Hepatocyte (in vitro differentiated cells and primary cell): ENCODE data around the genes SRY and CDY2A.

DNA sequence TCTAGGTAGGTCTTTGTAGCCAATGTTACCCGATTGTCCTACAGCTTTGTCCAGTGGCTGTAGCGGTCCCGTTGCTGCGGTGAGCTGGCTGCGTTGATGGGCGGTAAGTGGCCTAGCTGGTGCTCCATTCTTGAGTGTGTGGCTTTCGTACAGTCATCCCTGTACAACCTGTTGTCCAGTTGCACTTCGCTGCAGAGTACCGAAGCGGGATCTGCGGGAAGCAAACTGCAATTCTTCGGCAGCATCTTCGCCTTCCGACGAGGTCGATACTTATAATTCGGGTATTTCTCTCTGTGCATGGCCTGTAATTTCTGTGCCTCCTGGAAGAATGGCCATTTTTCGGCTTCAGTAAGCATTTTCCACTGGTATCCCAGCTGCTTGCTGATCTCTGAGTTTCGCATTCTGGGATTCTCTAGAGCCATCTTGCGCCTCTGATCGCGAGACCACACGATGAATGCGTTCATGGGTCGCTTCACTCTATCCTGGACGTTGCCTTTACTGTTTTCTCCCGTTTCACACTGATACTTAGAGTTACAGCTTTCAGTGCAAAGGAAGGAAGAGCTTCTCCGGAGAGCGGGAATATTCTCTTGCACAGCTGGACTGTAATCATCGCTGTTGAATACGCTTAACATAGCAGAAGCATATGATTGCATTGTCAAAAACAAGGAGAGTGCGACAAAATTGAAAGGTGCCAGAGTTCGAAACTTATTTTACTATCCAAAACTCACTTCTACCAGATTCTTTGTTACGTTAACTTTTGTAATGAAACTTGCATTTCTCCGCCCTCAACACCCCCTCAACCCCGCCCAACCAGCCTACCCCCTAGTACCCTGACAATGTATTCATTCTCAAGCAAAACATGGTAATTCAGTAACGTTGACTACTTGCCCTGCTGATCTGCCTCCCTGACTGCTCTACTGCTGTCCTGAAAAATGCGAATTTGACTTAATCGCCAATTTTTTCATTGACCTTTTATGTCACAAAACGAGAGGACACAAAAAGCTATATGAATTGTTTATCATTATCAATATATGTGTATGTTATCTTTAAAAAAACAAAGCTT is at the start of gene SRY:
Gene SRY (minus strand): TSS at position 732 of the 1,063 bp plus-strand sequence.
- RAMPAGE, long total RNA = no peak
- RRBS = no CpG with 5 or more reads among the region's 40 CpGs

- RAMPAGE, long total RNA = no peak
- RRBS = no CpG with 5 or more reads among the region's 19 CpGs
Observed at GRCh38 chrY:6908942-6909673, 1.4 kb upstream of the TBL1Y start.

GRCh38 chrY:7279370-7279923 is 367.9 kb upstream of the AMELY start:
- RAMPAGE, long total RNA = no peak
- RRBS = no CpG with 5 or more reads among the region's 6 CpGs

DNA sequence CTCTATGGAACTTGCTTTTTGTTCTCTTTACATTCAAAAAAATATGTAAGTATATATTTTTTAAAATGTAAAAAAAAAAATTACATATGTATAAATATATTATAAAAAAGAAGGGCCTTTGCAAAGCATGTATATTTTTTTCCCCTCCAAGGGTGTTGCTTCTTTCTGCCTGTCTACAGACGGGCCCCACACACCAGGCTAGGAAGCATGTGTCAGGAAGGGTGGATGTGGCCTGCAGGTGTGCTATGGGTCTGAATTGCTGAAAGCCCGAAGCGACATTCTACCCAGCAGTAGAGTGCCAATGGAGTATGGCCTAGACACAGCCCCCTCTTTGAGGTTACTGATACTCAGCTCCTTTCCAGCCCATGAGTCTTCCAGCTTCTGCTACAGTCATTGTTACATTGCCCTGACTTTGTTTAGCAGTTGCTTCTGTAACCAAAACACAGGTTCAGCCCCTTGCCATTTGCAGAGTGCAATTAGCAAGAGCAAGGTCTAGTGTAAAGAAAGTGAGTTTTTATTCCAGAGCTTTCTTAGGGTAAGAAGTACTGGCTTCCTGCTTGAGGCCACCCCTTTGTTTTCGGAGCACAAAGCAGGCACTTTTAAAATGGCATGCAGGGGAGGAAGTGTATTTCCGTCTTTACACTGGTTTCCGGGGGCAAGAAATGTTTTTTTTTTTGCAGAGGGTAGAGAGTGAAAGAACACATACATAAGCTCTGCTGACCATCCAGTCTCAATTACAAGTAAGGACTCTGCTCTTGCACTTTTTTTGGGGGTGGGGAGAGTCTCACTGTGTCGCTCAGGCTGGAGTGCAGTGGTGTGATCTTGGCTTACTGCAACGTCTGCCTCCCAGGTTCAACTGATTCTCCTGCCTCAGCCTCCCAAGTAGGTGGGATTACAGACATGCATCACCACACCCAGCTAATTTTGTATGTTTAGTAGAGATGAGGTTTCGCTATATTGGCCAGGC is 428.0 kb upstream of the AMELY start:
- RAMPAGE, long total RNA = no peak
- RRBS = no CpG with 5 or more reads among the region's 9 CpGs

- RAMPAGE, long total RNA = no peak
- RRBS = 1% methylated on average over 9 of the region's 87 CpGs
Observed at GRCh38 chrY:12420821-12421937, 279.9 kb upstream of the USP9Y start.

DNA sequence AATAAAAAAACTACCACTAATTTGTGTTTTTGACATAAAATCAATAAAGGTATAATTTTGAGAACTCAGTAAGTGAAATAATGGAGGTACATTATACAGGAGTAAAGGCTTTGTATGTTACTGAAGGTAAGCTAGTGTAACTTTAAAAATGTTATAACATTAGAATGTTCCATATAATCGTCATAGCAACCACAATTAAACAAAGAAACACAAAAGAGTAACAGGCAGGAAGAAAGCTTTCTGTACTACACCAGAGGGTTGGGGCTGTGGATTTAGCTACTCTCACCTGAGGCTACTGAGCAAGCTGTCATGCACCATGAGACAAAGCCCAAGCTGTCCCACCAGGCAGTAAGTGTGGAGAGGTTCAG is at the start of gene CDY2A:
Gene CDY2A (plus strand): TSS at position 218 of the 368 bp plus-strand sequence.
- RAMPAGE, long total RNA = no peak
- RRBS = no CpG with 5 or more reads among the region's 1 CpG

- RAMPAGE, long total RNA = no peak
- RRBS = 13% methylated on average over 20 of the region's 57 CpGs
Observed at GRCh38 chrY:18992419-18993092, 219.0 kb upstream of the HSFY2 start.

- RAMPAGE, long total RNA = no peak
- RRBS = no CpG with 5 or more reads among the region's 4 CpGs
Observed at GRCh38 chrY:19040518-19041123, 267.1 kb upstream of the HSFY2 start.

- RAMPAGE, long total RNA = no peak
- RRBS = no CpG with 5 or more reads among the region's 6 CpGs
Observed at GRCh38 chrY:19055737-19056456, 282.4 kb upstream of the HSFY2 start.

GRCh38 chrY:19688777-19689074 is 55.8 kb downstream of the KDM5D start:
- RAMPAGE, long total RNA = no peak
- RRBS = no CpG with 5 or more reads among the region's 5 CpGs